Airway epithelial cell (primary cell): Measurements from ENCODE around the gene PITX1.

GRCh38 chr5:134204603-134204986 is 21.3 kb downstream of the PPP2CA start:
- RAMPAGE, long total RNA: no peak

DNA sequence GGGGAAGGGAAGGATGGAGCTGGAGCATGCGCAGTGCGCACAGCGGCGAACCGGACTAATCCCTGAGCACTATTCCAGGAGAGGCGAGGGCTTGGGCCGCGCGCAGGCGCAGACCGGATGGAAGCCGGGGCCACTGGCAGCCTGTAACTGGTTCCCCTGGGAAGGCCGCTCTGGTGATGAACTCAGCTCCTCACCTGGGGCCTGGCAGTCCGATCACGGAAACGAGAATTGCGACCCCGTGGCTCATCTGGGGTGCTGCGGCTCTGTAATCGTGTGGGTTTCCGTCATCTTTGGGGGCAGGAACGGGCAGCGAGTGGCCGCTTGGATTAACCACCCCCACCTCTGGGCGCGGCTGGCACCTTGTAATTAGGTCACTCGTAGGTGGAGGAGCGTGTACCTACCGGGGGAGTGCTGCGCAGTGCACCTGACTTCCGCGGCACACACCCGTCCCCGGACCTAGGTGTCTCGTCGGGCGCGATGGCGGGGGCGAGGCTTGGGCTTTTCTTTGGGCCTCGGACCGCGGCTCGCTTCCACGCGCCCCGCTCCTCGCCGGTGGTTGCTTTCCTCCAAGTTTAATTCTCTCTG is 521 bp upstream of the PPP2CA start:
- RAMPAGE, long total RNA: no peak

- RAMPAGE, long total RNA: no peak
Measured at GRCh38 chr5:134345463-134346579, 21.1 kb downstream of the CDKL3 start.

GRCh38 chr5:134446863-134447372 is 35.2 kb upstream of the CDKN2AIPNL start:
- RAMPAGE, long total RNA: no peak

GRCh38 chr5:134552254-134552755 is 26.8 kb downstream of the JADE2 start:
- RAMPAGE, long total RNA: no peak

- RAMPAGE, long total RNA: no peak
Measured at GRCh38 chr5:134567956-134568494, 42.6 kb downstream of the JADE2 start.

DNA sequence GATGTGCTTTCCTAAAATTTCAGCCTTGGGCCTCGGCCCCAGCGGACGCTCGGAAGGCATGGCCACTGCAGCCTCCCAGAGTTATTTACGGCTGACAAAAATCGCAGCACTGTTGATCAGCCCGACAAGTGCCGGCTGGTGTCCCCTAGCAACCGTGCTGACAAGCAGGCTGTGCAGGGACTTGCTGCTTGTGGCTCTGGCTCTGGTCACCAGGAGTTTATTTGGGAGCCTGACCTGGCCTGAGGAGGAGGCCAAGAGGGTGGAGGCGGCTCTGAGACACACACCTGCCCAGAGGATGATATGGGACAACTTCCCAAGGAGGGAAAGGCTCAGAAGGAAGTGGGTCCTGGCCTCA is 43.9 kb downstream of the JADE2 start:
- RAMPAGE, long total RNA: no peak

GRCh38 chr5:134659435-134659899 is 10.9 kb downstream of the SEC24A start:
- RAMPAGE, long total RNA: no peak

GRCh38 chr5:134913751-134914666 is 9.1 kb downstream of the PCBD2 start:
- RAMPAGE, long total RNA: no peak

GRCh38 chr5:134965558-134966061 is 2.1 kb upstream of the CATSPER3 start:
- RAMPAGE, long total RNA: no peak

DNA sequence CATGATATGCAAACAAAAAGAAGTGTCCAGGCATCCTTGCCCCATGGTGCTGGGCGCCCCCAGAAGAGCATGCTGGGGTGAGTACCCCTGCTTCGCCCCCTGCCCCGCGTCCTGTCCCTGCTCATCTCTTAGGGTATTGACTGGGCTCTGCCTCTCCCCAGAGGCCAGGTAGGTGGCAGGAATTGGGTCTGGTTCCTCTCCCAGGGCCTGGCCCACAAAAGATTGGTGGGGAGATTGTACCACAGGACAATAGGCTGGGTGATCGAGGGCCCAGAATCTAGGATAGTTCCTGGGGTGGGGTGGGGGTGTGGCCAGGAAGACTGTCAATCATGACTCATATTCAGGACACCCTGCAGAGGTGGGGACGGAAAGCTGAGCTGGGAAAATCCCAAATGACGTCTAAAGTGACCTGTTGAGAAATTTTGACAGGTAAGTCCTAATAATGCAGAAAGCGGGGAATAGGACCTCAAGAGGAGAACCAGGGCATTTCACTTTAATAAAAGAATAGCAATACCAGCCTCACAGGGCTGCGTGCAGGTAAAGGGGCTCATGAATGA is 8.9 kb downstream of the PITX1 start:
- RAMPAGE, long total RNA: no peak

DNA sequence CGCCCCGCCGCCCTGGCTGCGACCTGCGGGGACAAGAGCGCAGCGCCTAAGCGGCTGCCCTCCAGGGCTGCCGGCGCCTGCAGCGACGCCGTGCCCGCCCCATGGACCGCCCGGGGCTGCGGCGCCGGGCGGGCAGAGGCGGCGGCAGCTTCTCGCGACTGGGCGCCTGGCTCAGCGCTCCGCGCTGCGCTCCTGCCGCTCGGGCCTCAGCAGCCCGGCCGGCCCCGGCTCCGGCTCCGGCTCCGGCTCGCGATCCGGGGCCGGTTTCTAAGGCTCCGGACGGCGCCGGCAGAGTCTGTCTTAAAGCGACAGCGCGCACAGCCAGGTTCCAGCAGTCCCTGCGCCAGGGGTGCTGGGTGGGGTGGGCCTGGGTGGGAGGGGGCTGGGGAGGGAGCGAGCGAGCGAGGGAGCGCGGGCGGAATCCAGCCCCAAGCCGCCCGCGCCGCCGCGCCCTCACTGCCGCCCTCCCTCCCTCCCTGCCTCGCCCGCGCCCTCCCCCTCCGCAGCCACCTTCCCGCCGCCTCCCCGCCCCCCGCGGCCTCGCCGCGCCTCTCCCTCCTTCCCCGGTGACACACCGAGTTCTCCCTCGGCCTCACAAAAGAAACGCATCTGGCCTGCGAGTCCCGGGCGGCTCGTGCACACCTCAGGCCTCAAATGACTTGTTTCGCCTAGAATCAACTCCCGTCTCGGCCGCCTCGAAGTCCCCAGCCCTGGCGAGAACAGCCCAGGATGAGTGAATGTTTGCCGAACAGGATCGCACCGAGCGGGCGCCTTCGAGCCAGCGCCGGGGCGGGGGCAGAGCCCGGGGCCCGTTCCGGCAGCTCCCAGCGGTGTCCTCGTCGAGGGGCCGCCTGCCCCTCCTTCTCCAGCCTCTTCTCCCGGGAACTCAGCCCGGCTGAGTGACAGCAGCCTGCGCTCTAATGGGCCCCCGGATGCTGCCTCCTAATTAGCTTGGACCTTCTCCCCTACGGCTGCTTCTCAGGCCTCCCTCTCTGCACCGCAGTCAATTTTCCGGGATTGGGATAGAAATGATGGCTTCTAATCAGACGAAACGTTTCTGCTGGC is at the start of gene PITX1:
Gene PITX1 (minus strand): TSS at position 302 of the 1,065 bp plus-strand sequence.
- RAMPAGE, long total RNA: no peak

GRCh38 chr5:135141737-135142250 is 107.8 kb upstream of the PITX1 start:
- RAMPAGE, long total RNA: no peak

- RAMPAGE, long total RNA: no peak
Measured at GRCh38 chr5:135153594-135154099, 119.6 kb upstream of the PITX1 start.

DNA sequence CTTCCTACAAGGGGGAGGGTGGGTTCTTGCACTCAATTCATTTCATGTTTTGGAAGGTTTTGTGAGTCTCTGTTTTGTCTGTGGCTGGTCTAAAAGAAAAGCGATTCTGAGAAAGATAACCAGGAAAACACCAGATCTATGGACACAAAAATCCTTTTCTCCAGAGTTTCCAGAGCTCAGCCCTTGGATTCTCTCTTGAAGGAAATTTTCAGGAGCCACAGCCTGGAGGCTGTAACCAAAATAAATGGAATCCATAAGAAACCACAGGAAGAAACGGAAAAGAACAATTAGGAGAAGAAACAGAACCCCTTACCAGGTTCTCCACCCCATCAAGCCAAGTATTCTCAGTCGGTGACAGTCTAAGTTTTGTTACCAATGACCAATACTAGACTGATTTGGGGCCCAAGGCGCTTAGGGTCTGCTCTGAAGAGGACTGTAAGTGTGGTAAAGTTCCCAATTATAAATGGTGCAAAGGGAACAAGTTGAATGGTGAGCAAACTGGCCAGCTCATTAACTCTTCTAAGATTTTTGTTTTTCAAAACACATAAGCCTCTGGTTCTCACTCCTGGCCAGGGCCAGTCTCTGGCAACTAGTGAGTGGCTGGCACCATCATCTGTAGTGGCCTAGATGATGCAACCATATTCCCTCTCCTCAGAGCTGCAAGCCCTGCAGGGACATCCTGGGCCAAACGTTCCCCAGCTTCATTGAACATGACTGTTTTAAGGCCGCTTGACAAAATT is 24.3 kb downstream of the MACROH2A1 start:
- RAMPAGE, long total RNA: no peak

GRCh38 chr5:135380188-135380823 is 18.7 kb downstream of the MACROH2A1 start:
- RAMPAGE, long total RNA: no peak

GRCh38 chr5:135491302-135492396 is 39.5 kb upstream of the TIFAB start:
- RAMPAGE, long total RNA: no peak

- RAMPAGE, long total RNA: no peak
Measured at GRCh38 chr5:135952574-135953591, 1.9 kb downstream of the LECT2 start.

- RAMPAGE, long total RNA: no peak
Measured at GRCh38 chr5:136049085-136049793, 20.5 kb downstream of the TGFBI start.

DNA sequence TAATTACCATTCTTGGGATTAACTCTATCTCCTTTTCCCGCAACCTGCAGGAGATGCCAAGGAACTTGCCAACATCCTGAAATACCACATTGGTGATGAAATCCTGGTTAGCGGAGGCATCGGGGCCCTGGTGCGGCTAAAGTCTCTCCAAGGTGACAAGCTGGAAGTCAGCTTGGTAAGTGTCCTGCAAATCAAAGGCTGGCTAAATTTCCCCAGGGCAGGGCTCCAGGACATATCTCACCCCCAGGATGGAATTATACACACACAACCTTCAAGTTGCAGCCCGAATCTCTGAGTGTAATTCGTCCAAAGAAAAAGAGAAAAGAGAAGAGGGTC is 30.2 kb downstream of the TGFBI start:
- RAMPAGE, long total RNA: no peak